SJSA1 (cell line): ENCODE measurements around the genes ANKDD1A, MTFMT and DENND4A.

DNA sequence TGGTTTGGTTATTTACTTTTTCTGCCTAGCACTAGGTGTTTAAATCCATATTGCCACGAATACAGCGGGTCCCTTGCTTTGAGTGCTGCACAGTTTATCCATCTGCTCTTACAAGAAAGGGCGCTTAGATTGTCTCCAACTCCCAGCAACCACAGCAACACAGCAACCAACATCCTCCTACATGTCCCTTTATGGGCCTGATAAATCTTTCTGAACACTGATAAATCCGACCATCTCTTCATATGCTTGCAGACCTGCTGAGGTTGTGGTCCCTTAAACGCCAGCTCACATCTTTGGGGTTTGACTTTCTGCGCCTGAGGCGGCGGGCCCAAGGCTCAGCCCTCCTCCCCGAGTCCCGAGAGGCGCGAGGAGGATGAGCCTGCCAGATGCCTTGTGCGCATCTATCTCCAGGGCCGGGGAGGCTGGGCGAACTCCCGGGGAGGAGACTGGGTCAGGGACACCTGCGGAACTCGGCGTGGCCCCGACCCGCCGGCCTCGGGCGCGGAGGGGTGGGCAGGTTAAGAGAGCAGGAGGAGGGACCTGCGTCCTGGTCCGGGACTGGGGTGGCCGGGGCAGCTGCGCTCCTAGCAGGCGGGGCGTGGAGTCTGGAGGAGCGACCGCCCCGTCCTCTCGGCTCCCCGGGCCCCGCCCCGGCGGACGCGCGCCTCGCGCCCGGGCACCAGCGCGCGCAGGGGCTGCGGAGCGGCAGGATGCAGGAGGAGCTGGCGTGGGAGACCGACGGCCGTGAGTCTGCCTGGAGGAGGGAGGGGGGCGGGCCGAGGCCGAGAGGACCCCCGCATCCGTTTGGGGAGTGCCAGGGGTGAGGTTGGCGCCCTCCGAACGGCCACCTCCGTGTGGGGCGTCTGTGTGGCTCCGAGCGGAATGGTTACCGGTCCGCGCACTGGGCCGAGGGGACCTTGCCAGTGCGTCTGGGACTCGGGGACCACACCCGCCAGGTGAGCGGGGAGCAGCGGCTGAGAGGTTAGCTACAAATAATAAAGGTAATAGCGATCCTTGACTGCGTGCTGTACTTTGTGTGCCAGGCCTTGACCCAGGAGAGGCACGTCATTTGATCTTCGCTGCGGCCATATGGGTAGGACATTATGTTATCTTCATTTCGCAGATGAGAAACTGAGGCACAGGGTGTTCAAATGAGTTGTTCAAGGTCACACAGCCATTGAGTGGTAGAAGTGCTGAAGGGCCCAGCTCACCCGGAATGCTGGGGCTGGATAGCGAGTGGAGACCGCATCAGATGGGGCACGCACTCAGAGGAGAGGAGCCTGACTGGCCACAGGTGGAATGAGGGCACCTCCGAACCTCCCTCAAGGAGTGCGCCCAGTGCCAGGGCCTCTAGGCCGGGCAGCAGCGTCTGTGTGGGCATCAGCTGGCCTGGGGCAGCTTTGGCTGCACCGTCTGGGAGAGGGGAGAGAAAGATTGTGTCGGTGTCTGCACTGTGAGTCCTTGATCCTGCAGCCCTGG lies at the start of gene ANKDD1A:
Gene ANKDD1A (plus strand): TSS at position 682 of the 1,479 bp plus-strand sequence.
- RAMPAGE, long total RNA, result no peak

- RAMPAGE, long total RNA, result no peak
Observed at GRCh38 chr15:65028757-65029803, at the start of gene MTFMT. TSS of gene MTFMT (minus strand) at chr15:65029639.

GRCh38 chr15:65049135-65050083 lies 4.2 kb downstream of the SLC51B start:
- RAMPAGE, long total RNA, result no peak

DNA sequence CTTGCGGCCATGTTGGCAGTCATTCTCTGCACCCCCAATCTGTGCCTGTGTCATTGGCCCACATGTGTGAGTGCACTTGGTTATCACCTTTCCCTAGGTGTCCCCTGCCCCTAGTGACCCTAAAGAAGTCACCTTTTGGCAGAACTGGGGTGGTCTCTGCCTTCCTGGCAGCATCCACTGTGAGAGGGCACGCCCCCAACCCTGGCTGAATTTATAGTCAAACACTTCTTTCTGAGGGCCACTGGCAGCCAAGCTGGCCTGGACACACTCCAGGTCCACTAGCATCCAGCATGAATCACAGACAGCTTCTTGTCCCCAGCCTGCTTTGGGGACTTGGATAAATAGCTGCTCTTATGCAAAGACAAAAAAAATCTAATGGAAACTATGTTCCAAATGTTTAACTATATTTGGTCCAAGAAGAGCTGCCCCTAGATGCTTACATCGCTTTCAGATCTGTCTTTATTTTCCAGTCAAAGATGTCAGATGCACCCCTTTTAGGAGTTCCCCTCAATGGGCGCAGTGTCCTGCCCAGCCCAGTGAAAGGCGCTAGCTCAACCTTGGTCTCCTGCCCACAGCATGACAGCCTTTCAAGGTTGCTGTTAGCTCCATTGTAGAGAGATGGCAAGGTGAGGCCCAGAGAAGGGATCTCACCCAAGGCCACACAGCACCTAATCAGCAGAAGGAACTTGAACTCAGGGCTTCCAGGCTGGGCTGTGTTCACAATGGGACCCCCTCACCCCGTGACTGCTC lies 7.0 kb downstream of the RASL12 start:
- RAMPAGE, long total RNA, result no peak

DNA sequence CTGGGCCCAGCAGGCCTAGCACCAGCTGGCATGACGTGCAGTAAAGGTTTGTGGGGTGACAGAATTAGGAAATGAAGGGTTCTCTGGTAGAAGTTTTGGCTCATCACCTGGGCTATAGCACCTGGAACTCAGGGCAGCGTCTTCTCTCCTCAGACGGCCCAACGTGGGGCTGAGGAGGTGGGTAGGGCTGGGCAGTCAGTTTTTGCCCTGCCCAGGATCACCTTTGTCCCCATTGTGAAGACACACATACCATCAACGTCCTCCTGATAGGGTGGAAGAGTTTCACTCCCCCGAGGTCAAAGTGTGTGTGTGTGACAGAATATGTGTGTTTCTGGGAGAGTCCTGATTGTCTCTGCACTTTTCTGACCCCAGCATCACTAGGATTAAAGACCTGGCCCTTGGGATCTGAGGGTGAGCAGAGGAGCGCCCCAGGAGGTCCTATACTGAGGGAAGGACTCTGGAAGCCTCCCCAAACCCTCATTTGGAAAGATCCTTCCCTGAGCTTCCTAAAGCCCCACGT lies 12.2 kb downstream of the KBTBD13 start:
- RAMPAGE, long total RNA, result no peak

GRCh38 chr15:65299870-65300284 lies 13.2 kb upstream of the PARP16 start:
- RAMPAGE, long total RNA, result no peak

DNA sequence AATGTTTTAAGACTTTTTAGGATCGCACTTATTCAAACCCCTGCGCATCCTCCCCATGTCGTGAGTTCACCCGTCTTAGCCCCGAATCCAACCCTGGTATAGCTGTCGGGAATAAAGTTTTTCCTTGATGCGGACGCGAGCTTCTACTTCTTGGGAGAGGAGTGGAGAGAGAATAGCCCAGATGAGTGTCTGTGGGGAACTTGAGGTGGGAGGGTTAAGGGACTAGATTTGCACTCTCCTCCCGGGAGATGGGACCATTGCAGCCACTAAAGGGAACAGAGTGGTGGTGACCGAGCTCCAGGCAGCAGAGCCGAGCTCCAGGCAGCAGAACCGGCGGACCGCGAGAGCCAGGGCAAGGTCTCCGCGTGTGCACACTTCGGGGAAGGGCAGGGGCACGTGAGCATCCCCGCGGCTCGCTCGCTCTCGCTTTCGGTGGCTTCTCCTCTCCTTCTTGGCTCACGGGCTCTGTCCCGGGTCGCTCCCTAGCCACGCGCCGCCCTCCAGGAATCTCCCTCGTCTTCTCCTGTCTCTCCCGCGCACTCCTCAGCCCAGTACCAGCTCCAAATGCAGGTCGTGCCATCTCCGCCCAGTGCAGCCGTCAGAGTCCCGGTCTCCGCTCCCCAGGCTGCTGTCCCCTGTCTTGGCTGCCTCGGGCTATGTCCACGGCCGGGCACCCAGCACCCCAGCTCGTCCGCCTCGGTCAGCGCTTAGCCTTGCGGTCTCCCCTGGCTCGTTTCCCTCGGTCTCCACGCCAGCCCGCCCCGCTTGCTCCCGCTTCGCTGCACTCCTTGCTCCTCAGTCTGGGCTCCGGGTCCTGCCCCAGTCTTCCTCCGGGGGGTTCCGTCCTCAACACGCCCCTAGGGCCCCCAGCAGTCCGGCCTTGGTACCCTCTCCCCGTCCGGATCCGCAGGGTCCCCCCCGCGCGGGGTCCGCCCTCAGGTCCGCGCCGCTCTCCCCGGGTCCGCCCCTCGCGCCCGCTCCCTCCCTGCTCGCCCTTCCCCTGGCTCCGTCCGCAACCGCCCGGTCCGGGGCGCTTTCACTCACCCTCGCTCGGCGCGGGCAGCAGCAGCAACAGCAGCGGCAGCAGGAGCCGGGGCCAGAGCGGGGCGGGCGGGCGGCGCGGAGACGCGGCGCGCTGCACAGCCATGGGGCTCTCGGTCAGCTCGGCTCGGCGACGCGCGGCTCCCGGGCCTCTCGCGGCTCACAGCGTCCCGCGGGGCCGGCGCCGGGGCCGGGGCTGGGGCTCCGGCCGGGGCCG lies 731 bp downstream of the IGDCC3 start:
- RAMPAGE, long total RNA, result no peak

GRCh38 chr15:65512063-65513376 lies 5.0 kb downstream of the DPP8 start:
- RAMPAGE, long total RNA, result no peak

- RAMPAGE, long total RNA, result no peak
Observed at GRCh38 chr15:65534272-65534819, 4.1 kb downstream of the HACD3 start.

DNA sequence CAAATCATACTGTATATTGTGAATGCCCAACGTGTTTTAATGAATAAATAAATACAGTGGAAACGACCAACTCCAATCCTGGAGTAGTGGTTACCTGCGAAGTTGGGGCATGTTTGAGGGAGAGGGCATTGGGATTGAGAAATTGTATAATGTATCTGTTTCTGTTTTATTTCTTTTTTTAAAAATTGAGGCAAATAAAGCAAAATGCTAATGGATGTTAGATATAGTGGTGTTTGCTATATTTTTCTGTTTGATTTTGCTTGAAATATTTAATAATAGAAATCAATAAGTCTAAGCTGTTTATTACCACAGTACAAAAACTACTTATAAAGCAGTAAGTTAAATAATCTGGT lies 9.6 kb downstream of the HACD3 start:
- RAMPAGE, long total RNA, result no peak

GRCh38 chr15:65689774-65690331 lies 68.1 kb downstream of the SLC24A1 start:
- RAMPAGE, long total RNA, result no peak

DNA sequence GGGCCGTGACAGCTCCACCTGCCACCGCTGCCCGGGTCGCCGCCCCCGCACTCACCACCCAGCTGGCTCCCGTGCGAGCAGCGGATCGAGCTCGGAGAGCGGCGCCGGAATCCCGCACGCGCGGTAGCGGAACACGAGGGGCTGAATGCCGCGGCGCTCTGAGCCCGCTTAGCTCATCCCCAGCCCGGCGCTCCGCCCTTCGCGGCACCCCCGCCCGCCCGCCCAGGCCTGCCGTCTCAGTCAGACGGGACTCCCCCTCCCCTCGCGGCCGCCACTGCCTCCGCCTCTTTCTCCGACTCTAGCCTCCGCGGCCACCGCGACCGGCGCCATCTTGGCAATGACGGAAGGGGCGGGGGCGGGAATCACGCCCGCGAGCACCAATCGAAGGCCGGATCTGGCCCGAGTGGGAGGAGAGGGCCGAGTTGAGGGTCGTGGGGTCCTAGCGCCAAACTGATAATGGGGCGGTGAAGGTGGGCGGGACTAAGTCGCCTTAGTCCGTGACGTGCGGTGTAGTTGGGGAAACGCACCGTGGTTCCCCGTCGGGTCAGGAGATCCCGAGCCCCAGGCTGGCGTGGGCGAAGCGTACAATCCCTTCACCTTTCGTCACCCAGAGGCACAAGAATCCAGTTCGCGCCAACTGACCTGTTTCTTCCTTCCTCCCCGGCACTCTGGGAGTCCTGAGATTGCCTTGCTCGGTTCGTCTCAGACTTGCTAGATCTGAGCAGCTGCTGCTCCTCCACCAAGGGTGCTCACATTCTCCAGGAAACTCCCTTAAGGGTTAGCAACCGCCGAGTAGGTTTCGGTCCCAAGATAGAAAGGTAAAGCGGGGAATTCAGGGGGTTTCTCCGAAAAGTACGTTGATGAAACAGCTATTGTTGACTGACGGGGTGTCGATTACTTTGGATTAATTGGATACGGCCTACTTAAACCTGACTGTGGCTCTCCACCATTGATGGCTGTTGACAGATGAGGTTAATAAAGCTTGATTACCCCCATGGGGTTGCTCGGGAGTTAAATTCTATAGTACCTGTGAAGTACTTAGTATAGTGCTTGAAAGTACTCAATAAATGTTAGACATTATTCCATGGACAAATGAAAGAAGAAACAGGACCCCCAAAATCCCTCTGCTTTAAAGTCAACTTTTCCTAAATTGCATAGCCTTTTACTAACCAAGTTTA lies at the start of gene DENND4A:
Gene DENND4A (minus strand): TSS at position 339 of the 1,178 bp plus-strand sequence.
- RAMPAGE, long total RNA, result no peak

- RAMPAGE, long total RNA, result no peak
Observed at GRCh38 chr15:65807808-65808072, 15.6 kb upstream of the DENND4A start.

GRCh38 chr15:66292434-66292884 lies 909 bp upstream of the DIS3L start:
- RAMPAGE, long total RNA, result no peak

DNA sequence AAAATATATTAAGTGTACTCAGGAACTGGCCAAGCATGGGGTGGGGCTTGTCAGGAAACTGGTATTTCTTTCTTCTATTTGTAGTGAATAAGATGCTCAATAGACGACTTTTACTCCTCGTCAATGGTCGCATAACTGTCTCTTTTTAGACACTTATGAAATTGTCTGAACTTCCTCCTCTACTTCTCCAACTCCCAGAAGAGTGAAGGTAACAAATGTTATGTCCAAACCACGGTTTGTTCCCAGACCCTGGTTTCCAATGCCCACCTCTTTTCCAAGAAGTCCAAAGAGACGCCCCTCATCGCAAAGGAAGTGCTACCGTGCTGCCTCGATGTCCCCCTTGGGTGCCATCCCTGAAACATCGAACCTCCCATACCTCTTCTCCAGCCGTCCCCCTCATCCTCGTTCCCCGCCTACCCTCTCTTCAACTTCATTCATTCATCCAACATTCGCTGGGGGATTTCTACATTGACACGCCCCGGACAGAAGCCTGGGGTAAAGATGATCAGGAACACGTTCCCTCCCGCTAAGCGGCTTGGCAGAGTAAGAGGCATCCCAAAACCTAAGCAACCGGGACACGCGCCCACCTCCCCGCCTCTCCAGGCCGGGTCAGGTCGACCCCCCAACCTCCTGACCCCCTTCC lies 488 bp downstream of the TIPIN start:
- RAMPAGE, long total RNA, result no peak

DNA sequence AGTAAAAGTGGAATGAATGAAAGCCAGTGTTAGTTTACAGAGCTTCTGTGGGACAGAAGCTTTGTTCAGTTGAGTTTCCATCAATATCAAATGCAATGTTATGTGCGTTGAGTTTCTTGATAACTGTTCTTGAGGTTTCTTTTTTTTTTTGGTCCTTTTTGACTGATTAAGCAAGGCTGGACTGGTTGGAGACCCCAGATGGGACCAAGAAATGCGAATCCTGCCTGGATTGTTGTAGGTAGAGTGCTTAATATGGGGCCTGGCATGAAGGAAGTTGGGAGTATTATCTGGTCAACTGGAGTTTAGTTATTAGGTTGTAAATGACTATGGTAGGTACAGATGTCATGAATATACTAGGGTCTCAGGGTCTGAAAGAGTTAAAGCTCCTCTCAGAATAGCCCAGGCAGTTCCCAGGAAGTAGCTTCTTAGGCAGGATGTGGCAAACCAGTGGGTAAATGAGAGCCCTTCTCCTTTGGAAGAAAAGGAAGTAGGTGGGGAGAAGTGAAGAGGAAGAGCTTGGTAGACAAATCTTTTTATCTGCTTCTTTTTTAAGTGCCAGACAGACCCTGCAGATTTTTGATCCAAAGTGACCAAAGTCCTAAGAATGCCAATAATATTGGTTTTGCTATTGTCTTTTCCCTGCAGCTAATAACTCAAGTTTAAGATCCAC lies 24.4 kb downstream of the MAP2K1 start:
- RAMPAGE, long total RNA, result no peak

DNA sequence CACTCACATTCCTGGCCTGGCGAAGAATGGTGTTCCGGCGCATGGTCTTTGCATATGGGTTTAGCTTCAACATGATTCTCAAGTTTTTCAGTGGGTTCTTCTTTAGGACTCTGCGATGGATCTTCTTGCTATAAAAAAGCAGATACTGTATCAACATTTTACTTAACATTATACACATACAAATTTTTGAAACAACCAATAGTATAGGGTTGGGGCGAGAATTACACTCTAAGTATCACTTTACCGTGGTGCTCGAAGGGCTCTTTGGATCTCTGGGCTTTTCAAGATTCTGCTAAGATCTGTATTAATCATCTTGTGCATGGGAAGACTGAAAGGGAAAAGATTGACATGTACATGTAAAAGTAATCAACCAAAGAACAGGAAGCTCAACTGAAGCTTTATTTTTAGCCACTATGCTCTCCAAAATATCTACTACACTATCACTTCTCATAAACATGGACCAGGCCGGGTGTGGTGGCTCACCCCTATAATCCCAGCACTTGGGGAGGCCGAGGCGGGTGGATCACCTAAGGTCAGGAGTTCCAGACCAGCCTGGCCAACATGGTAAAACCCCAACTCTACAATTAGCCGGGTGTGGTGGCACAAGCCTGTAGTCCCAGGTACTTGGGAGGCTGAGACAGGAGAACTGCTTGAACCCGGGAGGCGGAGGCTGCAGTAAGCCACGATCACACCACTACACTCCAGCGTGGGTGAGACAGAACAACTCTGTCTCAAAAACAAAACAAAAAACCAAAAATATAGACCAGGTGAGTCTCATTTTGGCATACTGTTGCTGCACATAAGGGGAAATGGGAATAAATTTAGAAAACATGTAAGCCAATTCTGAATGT lies 2.7 kb upstream of the SNAPC5 start:
- RAMPAGE, long total RNA, result no peak

GRCh38 chr15:66641628-66642270 lies 60.3 kb upstream of the SMAD6 start:
- RAMPAGE, long total RNA, result no peak

DNA sequence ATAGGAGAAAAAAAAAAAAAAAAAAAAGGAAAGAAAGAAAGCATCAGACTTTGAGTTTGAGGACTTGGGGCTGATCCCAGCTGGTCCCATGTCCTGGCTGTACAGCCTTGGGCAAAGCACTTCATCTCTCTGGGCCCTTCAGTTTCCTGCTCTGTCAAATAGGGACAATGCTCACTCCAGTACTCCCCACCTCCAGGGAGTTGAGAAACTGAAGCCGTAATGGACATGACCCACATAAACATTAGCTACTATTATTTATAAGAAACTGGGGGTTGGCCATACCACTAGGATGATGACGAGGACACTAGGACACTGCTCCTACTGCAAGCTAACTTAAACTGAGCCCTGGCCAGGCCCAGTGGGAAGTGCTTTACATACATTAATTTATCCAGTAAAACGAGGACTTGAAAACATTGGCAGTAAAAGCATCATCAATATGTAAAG lies 22.9 kb upstream of the SMAD6 start:
- RAMPAGE, long total RNA, result no peak

GRCh38 chr15:66715057-66715528 lies 13.1 kb downstream of the SMAD6 start:
- RAMPAGE, long total RNA, result no peak